Placental pericyte (primary cell): Measurements from ENCODE around the genes GYPE, HHIP, OTUD4 and TMEM184C.

DNA sequence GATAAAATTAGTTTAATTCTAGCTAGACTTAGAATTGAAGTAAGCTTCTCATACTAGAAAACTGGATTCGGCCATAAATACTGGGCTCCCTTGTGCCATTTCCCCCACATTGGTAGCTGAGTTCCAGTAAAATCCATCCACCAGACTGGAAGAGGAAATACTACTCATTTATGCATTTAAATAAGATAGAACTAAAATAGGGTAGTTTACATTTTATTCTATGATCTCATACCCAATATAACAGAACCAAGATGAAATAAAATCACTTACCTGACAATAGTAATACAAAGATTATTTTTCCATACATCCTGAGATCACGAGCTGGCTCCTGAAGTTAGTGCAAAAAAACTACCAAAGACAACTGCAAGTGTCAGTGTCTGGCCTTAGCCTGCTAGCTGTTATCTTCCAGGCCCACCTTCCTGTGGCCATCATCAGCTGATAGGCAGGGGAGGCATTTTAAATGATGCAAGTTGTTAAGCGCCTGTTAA, at the start of gene GYPE:
TSS of gene GYPE (minus strand) at position 359 of the 488 bp plus-strand sequence.
- CAGE, long polyA plus RNA = no peak

DNA sequence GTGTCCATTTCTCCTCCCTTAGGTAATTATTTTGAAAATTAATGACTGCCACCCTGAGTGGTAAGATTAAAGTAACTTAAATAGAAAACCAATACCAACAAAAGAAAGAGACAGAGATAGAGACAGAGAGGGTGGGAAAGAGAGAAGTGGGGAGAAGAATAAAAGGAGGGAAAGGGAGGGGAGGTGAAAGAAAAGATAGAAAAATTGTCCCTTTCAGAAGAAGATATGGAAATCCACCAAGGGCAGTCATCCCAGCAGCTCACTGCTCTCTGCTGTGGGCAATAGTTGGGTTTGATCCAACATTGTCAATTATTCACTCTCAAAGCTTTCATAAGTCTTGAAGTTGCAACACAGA, 62.5 kb upstream of the HHIP start:
- CAGE, long polyA plus RNA = no peak

GRCh38 chr4:144645532-144646435, at the start of gene HHIP:
TSS of gene HHIP (plus strand) at chr4:144646156.
- CAGE, long polyA plus RNA = no peak

GRCh38 chr4:145180392-145181351, at the start of gene OTUD4:
TSS of gene OTUD4 (minus strand) at chr4:145180589.
- CAGE, long polyA plus RNA = no peak

DNA sequence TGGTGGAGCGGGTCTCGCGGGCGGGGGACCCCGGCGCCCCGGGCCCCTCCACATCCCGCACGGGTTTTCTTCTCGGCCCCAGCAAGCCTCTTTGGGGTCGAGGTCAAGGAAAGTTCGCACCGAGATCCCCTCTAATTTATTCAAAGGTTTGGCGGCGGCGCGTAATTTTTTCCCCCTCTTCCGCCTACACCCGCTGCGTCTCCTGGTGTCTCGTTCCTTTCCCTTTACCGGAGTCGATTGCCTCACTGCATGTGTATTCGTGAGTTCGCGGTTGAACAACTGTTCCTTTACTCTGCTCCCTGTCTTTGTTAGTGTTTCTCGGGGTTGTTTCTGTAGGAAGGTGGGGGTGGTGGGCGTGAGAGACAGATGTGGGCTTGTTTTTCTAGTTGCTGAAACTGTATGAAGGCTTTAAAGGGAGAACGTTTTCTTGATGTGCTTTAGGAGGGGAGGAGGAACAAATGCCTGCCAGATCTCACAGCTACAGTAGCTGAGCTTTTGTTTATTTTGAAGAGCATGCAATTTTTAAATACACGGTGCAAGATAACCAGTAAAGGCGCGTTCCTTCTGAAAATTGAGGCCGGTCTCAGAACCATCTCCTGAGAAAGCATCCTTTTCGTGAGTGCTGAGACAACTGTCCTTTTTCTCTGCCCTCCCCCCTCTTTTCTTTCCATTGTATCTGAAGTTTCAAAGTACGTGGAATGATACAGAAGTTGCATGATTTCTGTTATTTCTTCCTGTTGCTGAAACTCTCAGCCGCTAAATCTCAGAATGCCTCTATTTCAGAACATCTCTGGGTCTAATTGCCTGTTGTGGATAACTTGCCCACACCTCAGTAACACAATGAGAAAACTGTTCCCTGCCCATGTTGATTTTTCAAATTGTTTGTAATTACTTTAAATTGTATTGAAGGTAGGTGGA, 1.2 kb downstream of the SMAD1 start:
- CAGE, long polyA plus RNA = no peak

GRCh38 chr4:145546475-145546957, 64.9 kb downstream of the SMAD1 start:
- CAGE, long polyA plus RNA = no peak

DNA sequence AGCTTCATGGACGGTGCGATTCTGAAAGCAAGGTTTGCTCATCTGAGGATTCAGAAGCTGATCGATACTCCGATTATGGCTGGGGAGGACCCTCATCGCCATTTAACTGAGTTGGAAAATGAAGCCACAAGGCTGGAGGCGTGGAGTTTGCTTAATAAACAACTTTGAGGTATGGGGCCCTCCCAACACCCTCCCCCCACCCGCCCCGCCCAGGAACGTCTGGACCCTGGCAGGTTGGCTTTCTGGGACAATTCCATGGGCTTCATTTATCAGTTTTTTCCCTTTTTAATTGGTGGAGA, 52.5 kb downstream of the C4orf51 start:
- CAGE, long polyA plus RNA = no peak

DNA sequence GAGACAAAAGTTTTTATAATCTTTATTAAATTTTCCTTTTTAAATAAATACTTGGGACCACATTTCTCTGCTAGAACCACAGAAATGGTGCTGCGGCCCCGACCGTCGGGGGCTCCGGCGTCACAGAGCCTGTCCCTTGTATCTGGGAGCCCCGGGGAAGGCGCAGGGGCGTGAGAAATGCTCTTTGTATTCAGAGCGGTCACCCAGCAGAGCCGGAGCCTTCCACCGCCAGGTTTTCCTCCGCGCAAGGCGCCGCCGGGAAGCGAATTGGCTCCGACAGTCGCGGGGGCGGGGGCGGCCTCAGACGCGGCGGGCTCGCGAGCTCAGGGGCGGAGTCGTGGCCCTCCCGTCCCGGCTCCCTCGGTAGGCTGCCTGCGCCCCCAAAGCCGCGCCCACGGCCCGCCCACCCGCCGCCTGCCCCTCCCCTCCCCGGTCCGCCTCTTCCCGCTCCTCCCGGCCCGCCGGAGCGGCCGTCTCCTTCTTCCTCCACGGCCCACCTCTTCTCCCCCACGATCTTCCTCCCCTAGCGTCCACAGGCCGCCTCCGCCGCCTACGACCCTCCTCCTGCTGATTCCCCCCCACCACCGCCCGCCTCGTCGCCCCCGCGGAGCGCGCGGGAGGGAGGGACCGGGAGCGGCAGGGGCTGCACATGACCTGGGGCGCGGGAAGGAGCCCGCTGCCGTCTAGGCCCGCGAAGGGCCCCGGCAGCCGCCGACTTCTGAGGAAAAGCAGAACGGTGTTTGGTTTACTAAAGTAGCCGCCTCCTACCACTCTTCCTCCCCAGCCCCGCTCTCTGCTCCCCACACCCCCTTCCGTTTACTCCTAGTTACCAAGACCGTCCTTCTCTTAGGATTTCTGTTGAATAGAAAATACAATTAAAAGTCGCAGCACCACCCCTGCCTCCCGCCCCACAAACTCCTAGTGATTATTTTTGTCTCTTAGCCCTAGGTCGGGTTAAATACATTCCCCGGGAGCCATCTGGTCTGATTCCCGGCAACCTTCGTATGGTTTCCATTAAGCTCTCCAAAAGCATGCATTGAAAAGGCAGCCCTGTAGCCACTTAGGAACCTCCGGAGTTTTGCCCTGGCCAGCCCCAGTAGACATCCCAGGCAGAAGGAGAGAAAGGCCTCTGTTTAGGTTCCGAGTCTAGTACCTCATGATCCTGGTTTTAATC, 53.2 kb downstream of the C4orf51 start:
- CAGE, long polyA plus RNA = no peak

- CAGE, long polyA plus RNA = no peak
These were observed 23.7 kb downstream of the REELD1 start for GRCh38 chr4:146237941-146238537.

GRCh38 chr4:146408988-146409498, 112.7 kb downstream of the SLC10A7 start:
- CAGE, long polyA plus RNA = no peak

- CAGE, long polyA plus RNA = no peak
These were observed 714 bp upstream of the SLC10A7 start for GRCh38 chr4:146522528-146522780.

GRCh38 chr4:147292452-147293052, 188.3 kb upstream of the EDNRA start:
- CAGE, long polyA plus RNA = no peak

DNA sequence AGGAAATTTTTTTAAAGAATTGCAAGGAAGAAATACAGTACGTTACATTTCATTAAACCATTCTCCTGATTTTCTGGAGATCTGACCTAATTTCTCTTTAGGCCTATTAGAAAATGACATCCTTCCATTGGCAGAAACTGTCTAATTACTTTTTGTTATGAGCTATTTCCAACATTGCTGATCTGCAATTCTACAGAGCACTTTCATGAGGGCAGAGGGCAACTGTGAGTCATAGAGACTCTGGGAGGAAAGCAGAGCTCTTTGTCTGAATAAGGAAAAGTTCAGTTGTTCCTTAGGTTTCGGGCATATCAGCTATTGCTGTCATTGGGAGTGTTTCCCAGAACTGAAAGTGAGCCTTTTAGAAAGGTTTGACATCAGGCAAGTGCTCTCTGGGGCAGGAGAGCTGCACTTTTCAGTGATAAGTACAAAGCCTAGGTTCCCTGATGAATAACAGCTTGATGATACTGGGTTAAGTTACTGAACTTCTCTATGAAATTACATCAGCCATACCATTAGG, 119.2 kb upstream of the EDNRA start:
- CAGE, long polyA plus RNA = no peak

DNA sequence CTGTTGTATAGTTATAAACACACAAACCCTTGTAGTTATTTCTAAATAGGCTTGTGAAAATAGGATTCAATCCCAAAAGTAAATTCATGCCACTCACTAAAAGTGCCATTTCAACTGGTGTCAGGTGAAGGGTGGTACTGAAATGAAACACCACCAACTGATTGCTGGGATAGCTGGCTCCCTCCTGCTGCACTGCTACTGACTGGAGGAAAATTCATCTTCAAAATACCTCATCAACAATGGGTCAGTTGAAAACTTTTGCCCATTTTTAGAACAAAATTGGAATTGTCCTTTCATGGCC, 71.9 kb upstream of the EDNRA start:
- CAGE, long polyA plus RNA = no peak

GRCh38 chr4:147479951-147480279, 982 bp upstream of the EDNRA start:
- CAGE, long polyA plus RNA = no peak

- CAGE, long polyA plus RNA = no peak
These were observed at the start of gene TMEM184C for GRCh38 chr4:147617040-147618156. TSS of gene TMEM184C (plus strand) at chr4:147617397.

GRCh38 chr4:147731155-147731826, 597 bp upstream of the ARHGAP10 start:
- CAGE, long polyA plus RNA = no peak

- CAGE, long polyA plus RNA = no peak
These were observed 12.4 kb downstream of the ARHGAP10 start for GRCh38 chr4:147744146-147744824.

DNA sequence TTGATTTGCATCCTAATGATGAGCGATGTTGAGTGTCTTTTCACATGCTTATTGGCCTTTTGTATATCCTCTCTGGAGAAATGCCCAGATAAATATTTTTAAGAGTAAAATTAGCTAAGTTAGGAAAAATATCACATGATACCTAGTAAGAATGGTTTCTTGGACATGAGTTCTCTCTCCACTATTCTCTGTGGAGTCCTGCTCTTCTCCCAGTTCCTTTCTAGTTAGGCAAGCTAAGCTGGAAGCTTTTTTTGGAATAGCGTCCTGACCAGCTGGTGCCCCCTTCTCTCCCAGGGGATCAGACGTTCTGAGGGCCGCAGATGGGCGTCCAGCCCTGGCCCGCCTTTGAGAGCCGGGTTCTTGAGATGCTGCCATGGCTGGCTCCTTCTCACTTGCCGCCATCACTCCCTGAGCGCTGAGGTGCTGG, 132.1 kb downstream of the ARHGAP10 start:
- CAGE, long polyA plus RNA = no peak

DNA sequence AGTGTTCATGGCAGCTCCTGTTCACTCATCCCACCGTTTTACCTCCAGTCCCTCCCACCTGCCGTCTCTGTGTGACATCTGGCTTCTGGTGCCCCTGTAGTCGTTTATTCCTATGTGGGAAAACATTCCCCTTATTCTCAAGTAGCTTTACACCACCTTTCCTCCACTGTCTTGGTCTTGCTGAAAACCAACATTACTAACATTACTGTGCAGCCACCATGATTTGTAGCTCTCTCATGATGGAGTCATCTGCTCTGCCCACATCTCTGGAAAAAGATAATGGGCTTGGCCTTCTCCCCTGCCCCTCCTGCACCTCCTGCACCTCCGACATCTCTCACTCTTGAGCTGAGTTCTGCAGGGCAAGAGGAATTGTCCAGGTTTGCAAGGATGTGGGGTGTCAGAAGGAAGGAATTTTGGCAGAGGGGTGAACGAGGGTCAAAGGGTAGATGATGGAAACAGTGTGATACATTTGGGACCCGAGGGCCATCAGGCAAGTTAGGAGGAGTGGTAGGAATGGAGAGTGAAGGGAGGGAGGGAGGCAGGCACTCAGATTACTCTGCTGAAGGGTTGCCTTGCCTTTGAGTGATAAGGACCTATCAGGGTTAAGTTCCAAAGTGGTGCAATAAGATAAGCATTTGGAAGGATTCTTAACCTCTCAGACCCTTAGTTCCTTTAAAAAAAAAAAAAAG, 190.0 kb downstream of the ARHGAP10 start:
- CAGE, long polyA plus RNA = no peak